H9 (cell line): ENCODE results near the gene DUSP22.

DNA sequence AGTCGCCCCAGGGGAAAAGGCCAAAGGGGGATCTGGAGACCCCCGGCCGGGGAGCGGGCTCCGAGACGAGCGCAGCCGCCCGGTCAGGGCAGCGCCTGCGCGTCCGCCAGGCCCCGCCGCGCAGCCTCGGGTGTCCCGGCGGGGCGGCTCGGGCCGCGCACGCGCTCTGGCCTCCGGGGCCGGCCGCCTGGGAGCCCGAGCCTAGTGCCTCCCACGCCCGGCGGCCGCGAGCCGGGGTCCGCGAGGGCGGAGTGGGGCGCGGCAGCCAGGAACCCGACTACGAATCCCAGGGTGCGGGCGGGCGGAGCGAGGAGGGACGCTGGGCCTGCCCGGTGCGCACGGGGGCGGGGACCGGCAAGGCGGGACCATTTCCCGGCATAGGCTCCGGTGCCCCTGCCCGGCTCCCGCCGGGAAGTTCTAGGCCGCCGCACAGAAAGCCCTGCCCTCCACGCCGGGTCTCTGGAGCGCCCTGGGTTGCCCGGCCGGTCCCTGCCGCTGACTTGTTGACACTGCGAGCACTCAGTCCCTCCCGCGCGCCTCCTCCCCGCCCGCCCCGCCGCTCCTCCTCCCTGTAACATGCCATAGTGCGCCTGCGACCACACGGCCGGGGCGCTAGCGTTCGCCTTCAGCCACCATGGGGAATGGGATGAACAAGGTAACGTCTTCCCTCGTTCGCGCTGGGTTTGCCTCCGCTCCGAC, at the start of gene DUSP22:
Gene DUSP22 (plus strand): TSS at position 582 of the 699 bp plus-strand sequence.
- PRO-cap = bidirectional peak, plus-strand start at position 204 of the sequence, minus-strand start at position 97 of the sequence; bidirectional peak, plus-strand start at position 628 of the sequence, minus-strand start at position 511 of the sequence

GRCh38 chr6:296026-296682, 3.9 kb downstream of the DUSP22 start:
- PRO-cap = no peak

GRCh38 chr6:347181-347691, 44.3 kb upstream of the IRF4 start:
- PRO-cap = no peak

- PRO-cap = no peak
Measured at GRCh38 chr6:361629-362281, 29.8 kb upstream of the IRF4 start.

DNA sequence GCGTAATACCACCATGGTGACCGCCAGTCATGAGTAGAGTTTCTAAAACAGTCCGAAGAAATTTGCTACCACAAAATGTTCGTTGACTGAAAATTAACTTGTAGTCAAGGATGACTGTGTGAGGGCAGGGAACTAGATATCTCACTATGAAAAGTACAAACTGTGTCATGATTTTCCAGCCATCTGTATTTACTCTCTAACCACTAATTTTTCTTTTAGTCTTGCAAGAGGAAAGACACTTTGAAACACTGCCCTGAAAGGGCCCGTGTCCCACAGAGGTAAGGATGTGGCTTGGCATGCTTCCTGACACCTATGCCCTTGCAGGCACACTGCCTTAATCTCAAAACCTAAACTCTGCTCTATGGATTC, 99.7 kb downstream of the IRF4 start:
- PRO-cap = no peak

DNA sequence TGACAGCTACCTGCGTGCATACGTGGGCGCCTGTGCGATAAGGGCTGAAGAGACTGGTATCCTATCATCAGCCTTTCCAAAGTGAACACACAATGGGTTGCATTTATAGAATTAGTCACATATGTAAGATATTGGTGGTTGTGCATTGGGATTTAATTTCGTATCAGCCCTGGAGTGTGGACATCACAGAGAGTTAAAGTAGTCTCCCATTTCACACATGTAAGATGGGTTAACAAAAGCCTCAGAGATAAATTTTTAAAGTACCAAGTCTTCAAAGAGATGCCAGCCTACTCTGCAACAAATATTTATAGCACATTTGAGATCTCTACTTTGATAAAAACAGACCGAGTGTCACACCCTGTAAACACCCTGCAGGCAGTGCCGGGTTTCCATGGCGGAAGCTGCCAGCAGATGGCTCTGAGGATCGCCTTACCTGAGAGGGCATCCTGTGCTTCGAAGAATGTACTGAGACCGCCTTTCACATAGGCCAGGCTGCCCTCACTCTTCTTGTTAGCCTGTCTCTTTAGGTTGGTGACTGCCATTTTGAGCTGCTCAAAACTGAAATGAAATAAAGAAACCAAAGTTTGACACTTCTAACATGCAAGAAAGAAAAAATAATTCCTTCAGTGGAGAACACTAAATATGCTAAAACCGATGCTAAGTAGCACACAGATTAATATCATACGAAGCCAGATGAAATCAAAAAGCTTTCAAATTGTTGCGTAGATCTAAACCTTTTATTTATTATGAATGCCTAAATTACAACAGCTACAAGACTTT, 39.4 kb downstream of the HUS1B start:
- PRO-cap = no peak

GRCh38 chr6:659609-660714, 3.1 kb upstream of the HUS1B start:
- PRO-cap = unidirectional peak, minus-strand start at chr6:659920; bidirectional peak, plus-strand start at chr6:660281, minus-strand start at chr6:660099

GRCh38 chr6:1310110-1311353, 1.4 kb upstream of the FOXQ1 start:
- PRO-cap = no peak

DNA sequence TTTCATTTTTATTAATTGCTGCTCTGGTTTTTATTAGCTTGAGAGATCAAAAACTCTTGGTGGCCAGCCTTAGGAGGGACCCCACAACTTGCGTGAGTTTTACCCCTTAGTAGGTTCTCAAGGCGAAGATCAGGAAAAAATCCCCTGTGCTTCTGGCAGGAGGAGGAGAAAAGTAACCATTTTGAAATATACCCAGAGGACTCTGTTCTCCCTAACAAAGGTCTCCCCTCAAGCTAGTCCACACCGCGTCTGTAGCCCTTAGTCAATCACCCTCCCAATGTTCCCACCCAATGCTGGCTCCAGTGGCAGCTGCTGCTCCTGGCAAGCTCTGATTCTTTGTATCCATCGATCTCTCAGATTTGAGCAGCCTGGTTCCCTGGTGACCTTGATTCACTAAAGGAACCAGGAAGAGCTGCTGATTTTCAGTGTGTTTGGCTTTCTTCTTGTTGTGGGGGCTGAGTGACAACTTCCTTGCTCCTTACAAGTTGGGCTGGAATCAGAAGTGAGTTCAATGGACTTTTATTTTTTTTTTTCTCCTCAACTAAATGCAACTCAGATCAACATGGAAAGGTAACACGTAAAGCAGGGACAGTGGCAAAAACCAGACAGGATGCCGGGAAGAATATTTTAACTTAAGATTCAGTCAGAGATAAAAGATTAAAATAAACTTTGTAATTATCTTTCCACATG, 68.5 kb downstream of the FOXC1 start:
- PRO-cap = no peak

DNA sequence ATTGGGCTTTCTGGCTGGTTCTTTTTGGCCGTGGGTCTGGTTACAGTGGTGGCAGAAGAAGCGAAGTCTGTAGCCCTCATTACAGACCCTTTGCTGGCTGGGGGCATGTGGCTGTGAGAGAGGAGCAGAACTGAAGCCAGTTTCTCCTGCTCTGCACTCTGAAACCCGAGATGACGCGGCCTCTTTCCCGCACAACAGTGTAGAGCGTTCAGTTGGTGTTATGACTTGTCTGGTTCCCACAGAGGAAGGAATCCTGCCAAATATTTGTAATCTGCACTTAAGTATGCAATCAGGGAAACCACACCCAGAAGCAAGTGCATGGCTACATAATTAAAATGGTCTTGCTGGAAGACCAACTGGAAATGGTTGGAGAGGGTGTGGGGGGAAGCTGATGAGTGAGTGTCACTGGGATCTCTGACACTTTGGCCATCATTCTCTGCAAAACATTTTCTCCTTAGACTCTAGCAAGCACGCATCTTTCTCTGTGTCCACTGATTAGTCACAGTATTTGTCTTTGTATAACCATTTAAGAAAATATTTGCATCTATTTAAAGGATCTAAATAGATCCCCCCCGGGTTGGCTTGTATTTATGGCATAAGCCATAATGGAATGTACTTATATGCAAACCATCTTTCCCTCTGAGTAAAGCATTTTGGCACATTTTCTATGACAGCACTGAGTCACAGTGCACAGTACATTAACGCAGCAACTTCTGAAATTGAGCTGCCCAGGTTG, 76.5 kb downstream of the FOXC1 start:
- PRO-cap = no peak

DNA sequence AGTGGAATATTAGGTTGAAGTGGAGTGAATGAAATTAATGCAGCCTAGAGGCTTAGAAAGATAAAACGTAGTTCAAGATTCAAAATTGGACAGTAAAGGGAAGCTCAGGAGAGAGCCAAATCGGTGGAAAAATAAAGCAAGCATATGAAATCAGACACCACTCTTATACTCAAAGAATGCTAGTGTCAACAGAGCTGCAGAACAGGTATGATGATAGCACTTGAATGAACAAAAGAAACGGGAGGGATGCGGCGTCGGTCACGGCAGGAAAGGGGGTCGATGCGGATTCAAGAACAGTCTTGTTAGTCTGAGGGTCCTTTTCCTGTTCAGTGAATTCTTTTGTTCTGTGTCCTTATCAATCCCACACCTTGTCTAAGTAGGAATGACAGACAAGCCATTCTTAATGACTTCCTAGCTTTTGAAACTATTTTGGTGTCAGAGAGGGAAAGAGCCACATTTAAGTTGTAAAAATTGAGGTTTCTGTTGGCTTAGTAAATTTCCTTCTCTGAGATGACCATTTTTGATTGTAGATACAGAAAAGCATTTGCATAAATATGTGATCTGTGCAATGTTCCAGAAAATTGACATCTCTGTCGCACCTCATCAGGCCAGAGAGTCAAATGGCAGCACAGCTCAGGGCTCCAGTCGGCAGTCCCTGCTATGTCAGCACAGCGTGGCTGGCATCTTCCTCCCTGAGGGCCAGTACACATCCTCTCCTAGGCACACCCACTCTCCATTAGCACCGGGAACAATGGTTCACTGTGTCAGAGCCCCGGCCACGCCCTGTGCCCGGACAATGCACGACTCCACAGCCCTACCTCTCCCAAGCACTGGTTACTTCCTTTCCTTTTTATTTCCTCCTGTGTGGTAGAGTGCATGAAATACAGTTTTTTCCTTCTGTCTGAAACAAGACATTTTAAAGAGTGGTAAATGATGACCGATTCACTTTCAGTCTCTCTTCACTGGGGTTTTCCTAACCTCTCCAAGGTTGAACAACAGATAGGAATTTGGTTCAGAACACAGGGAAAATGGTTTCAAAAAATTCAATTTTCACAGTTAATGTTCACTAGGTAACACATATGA, 114.7 kb downstream of the FOXC1 start:
- PRO-cap = no peak

- PRO-cap = no peak
Measured at GRCh38 chr6:2221847-2222046, 23.7 kb downstream of the GMDS start.

GRCh38 chr6:2509700-2510177, 241.0 kb downstream of the MYLK4 start:
- PRO-cap = no peak

GRCh38 chr6:2831462-2832216, 10.0 kb downstream of the SERPINB1 start:
- PRO-cap = no peak

GRCh38 chr6:2853071-2853352, 11.3 kb upstream of the SERPINB1 start:
- PRO-cap = no peak

DNA sequence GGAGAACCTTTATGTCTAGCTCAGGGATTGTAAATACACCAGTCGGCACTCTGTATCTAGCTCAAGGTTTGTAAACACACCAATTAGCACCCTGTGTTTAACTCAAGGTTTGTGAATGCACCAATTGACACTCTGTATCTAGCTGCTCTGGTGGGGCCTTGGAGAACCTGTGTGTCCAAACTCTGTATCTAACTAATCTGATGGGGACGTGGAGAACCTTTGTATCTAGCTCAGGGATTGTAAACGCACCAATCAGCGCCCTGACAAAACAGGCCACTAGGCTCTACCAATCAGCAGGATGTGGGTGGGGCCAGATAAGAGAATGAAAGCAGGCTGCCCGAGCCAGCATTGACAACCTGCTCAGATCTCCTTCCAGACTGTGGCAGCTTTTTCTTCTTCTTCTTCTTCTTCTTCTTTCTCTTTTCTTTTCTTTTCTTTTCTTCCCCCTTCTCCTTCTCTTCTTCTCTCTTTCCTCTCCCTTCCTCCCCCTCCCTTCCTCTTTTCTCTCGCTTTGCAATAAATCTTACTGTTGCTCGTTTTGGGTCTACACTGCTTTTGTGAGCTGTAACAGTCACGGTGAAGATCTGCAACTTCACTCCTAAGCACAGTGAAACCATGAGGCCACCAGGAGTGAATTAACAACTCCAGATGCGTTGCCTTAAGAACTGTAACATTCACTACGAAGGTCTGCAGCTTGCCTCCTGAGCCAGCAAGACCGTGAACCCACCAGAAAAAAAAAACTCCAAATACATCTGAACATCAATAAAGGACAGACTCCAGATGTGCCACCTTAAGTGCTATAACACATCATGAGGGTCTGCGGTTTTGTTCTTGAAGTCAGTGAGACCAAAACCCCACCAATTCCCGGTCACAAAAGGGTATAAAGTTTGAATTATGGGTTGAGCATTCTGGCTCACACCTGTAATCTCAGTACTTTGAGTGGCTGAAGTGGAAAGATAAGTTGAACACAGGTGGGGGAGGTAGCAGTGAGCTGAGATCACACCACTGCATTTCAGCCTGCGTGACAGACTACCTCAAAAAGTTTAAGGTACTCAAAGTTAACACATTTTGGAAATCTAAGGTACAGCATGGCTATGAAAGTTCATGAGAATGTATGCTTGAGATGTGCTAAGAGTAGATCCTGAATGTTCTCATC, 19.6 kb upstream of the SERPINB1 start:
- PRO-cap = unidirectional peak, minus-strand start at position 194 of the sequence

DNA sequence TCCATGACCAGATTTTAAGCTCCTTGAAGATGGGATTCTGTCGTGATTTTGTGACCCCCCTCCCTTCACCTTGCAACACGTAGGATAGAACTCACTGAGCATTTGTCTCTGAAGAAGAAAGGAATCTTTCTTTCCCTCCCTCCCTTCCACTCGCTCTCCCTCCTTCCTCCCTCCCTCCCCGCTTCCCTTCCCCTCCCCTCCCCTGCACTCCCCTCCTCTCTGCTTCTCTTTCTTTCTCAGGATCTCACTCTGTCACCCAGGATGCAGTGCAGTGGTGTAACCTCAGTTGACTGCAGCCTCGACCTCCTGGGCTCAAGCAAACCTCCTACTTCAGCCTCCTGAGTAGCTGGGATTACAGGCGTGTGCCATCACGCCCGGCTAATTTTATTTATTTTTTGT, 23.5 kb upstream of the SERPINB1 start:
- PRO-cap = bidirectional peak, plus-strand start at position 229 of the sequence, minus-strand start at position 88 of the sequence

- PRO-cap = no peak
Measured at GRCh38 chr6:2890141-2890541, 13.0 kb downstream of the SERPINB9 start.

DNA sequence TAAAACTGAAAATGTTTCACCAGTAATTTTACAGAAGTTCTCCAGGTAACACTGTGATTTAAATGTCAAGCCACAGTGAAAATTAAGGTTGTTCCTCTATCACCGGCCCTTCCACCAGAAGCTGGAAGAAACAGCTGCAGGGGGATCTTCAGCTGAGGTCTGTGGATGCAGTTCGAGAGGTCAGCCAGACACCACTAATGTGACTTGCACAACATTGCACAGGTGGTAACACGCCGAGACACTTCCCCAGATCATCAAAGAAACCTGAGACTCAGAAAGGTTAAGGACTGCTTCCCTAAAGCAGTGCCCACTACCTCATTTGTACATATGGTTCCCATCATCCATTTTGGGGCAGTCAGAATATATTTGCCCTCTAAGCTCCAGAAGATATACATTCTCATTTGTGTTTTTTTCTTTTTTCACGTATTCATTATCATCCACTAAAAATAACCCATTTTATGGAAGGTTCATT, 8.1 kb upstream of the SERPINB9 start:
- PRO-cap = no peak

- PRO-cap = no peak
Measured at GRCh38 chr6:2931845-2932577, 28.9 kb upstream of the SERPINB9 start.